Colonic mucosa (tissue), 1 donor: Measurements from ENCODE around the genes JAK1 and LEPR.

DNA sequence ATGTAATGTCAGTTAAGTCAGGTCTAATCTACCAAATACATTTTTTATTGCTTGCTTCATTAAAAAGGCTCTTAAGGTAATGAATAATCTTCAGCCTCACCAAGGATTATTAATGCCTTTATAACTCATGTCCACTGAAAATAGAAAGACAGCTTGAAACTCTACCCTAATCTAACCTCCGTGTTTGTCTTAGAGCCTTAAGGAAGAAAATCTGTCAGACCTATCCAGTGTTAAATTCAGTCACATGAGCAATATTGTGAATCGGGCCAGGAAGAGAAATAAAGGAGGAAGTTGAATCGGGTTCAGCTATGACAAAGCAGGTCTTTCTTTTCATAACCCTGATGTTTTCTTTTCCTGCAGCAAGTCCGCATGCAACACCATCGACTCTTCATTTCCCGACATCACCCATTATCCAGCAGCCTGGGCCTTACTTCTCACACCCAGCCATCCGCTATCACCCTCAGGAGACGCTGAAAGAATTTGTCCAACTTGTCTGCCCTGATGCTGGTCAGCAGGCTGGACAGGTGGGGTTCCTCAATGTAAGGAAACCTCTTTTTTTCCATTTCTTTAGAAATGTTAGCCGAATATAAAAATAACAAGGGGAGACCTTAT lies 321.1 kb downstream of the TM2D1 start:
- PRO-cap: no peak

DNA sequence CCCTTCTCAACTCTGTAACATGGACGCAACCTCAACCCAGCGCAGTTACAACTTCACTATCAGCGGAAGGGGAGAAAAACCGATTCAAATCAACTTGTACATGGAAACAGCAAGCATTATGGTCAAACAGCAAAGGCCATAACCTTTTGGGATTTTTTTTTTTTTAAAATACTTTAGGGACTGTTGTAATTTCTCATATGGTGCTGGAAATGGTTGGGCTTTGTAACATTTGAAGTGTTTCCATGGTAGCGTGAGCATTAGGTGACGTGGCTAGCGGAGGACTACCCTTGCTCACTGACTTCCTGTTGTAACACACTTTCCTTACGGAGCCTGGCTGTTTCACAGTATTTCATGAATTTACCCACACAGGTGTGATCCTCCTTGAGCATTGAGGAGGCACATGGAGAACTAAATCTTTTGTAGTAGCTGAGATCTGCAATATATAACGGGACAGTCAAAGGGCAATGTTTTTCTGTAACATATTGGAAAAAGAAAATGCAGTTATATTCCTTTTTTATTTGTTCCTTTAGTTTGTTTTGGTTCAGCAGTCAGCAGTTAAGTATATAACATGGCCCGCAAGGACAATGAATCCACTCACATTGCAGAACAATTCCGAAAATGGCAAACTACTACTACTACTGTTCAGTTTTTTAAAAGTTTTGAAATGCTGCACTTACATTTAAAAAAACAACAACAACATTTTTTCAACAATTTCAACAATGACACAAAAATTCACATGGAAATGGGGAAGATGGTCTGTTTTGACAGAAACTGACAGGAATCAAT lies 269.4 kb downstream of the TM2D1 start:
- PRO-cap: no peak

- PRO-cap: no peak
Measured at GRCh38 chr1:61743418-61743806, 1.1 kb downstream of the PATJ start.

GRCh38 chr1:62068924-62069441 lies 125.7 kb upstream of the L1TD1 start:
- PRO-cap: no peak

DNA sequence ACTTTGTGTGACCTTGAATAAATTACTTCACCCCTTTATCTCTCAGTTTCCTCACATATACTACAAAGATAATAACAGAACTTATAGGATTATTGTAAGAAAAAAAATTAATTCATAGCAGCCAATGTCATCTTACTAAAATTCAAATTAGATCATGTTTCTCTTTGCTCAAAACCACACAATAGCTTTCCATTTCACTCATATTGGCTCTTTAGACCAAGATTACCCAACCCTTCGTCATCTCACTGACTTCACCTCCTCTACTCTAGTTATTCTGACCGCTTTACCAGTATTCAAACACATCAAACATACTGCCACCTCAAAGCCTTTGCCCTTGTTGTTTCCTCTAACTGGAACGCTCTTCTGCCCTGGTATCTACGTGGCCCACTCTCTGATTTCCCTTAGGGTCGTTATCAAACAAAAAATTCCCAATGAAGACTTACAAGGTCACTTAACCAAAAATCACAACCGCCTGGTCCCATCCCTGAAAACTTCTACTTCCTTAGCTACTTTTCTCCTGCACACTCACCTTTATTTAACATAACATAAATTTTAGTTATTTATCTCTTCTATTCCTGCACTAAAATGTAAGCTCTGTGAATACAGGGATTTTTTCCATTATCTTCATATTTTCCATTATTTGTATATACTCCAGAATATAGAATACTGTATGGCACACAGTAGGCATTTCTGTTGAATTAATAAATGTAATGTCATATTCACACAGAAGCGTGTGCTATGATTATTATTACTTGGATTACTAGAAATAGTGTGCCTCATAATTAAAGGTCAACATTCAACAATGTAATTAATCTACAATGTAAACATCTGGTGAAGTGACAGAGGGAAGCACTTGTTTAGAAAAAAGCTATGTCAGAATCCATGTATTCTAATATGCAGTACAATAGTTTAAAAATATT lies 1.9 kb downstream of the ANGPTL3 start:
- PRO-cap: no peak

DNA sequence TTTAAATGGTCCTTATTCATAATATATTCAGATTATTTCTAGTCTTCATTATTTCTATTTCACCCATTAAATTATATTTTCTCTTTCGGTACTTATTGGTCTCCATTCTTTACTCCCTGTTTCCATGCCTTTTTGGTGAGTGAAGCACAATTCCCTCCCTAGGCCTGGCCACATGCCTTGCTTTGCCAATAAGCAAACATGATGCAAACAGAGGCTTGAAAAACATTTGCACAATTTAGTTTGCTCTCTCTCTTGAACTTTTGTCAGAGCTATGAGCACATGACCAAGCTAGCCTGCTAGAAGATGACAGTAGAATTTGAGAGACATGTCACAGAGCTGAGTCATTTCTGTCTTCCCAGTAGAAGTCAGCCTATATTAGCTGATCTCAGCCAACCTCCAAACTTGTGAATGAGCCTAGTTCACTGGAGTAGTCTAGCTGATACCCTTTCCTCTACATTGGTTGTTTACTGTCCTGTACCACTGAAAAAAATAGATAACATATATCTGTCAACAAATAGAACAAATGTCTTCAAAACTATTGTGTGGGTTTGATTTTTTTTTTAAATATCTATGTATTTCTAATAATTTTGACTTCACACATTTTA lies 24.6 kb downstream of the ANGPTL3 start:
- PRO-cap: no peak

- PRO-cap: no peak
Measured at GRCh38 chr1:63638564-63638924, 45.3 kb downstream of the PGM1 start.

- PRO-cap: no peak
Measured at GRCh38 chr1:63669299-63670017, 76.2 kb downstream of the PGM1 start.

DNA sequence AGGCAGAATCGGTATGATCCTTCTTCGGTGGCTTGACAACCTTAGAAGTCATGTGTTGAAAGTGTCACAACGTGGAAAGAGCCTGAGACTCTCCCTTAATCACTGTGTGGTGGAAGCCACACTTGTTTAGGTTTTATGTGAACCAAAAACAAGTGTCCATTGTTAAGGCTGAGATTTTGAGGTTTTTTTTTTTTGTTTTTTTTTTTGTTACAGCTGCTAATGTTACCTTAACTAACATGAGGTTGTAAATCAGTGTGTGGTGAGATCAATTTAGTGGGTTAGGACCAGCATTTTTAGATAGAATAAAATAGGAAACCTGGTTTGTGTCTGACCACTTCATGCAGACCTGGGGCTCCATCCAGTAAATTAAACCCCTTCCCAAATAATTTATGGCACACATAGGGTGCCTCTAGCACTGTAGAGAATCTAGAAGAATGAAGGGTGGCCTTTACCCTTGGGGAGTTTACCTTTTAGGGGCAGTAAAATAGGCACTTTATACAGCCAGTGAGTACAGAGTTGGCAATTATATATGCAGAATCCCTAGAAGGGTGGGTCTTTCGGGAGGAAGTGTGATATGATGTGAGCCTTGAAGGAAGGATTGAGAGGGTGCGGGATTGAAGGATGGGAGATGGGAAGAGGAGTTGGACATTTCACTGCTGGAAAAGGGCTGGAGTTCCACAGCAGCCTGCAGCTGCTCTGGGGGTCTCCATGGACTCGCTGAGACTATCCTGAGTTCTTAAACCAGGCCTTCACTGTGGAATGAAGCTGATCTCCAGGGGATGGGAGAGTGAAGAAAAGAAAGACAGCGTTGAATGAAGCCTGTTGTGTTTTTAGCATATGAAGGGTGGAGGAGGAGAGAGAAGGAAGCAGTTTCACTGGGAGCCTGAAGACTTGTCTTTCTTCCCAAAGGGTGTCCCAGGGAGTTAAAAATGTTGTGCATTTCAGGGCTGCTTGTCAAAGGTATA lies 8.8 kb downstream of the ROR1 start:
- PRO-cap: no peak

- PRO-cap: no peak
Measured at GRCh38 chr1:64474561-64475263, 4.8 kb downstream of the CACHD1 start.

GRCh38 chr1:64476017-64477067 lies 6.4 kb downstream of the CACHD1 start:
- PRO-cap: no peak

- PRO-cap: no peak
Measured at GRCh38 chr1:64845273-64846076, 100.6 kb downstream of the RAVER2 start.

DNA sequence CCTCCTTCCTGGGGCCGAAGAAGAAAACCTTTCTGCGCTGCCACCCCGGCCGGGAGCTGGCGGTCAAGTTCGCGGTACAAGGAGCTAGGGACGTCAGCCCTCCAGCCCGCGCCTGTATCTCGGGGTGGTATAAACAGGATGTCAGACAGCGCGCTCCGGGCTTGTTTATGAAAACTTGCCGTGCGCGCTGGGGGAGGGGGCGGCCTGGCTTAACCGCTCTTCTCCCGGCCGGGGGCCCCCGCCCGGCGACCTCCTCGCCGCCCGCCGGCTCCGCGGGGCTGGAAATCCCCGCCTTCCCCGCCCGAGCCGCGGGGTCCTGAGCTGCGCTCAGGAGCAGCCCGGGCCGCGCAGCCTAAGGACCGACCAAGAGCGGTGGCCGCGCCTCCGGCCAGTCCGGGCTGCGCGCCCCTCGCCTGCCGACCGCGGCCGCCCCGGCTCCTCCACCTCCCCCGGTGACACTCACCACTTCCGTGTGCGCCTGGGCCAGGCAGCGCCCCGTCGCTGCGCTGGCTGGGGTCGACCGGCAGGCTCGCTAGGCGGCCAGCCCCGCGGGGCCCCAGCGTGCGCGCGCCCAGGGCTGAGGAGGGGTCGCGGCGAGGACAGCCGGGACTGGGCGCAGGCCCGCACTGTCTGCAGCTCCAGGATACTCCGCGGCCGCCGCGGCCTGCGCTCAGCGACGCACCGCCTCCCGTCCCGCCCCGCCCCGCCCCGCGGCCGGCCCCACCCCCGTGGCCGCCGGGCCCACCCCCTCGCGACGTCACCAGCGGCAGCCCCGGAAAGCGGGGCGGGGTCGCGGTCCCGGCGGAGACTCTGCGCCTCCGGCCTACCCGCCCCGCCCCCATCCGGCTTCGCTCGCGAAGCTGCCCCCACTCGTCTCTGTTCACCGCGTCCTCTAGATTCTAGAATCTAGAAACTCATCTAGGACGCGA lies at the start of gene JAK1:
JAK1 (minus strand) TSS at position 680 of the 929 bp plus-strand sequence.
- PRO-cap: bidirectional peak, plus-strand start at position 168 of the sequence, minus-strand start at position 143 of the sequence; bidirectional peak, plus-strand start at position 769 of the sequence, minus-strand start at position 645 of the sequence

DNA sequence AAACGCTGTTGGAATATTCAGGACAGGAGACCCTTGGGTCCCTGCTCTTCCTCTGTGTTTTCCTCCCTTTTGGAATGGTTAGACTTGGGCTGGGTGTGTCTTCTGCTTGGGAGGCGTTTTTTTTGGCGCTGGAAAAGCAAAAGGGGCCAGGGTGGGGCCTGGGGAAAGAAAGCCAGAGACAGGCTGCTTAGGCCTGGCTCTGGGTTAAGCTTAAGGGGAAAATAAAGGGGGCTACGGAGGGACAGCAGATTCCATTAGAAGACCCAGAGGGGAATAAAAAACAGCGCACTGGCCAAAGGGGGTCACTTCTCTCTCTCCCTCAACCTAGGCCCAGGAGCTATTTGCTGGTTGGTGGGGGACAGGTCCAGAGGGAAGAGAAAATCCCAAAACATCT lies 82.4 kb upstream of the AK4 start:
- PRO-cap: no peak

DNA sequence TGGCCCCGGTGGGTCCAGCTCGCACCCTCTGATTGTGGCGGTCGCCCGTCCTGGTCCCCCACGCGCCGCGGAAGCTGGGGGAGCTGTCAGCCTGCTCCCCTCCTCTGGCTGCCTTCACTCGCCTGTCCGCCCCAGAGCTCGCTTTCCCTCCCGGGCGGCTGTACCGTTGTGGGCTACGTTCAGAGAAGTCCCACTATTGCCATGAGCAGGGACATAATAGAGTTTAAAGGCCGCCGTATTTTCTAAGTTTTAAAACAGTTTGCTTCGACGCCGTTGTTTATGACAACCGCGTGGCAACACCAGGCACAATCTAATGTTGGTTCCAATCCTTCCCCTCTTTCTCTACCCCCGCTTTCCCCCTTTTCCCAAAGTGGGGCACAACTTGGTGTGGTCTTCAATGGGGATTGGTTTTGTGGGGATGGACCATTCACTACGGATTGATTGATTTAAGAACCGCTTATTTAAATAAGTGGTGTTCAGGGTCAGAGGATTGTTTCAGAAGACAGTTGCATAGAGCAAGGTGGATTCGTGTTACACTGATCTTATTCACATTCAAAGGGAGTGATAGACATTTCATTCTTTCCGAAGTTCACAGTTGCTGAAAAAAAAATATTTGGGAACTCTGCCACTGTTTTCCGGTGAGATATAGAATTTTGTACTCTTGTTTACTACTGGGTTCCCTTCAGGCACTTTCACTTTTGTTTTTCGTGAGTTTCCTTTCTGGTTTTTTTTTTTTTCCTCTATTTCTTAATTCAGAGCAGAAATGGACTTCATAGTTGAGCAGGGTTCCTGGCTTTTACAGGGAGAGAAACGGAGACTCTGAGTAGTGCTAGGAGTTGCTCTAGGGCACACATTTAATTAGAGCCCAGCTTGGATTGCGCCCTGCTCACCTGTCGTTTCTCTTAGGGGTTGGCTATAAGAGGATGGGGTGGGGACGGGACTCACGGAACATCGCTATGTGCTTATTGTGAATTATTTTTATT lies 79.7 kb upstream of the AK4 start:
- PRO-cap: unidirectional peak, minus-strand start at position 106 of the sequence; unidirectional peak, minus-strand start at position 312 of the sequence; bidirectional peak, plus-strand start at position 773 of the sequence, minus-strand start at position 637 of the sequence; unidirectional peak, minus-strand start at position 904 of the sequence

GRCh38 chr1:65174848-65175651 lies 27.0 kb downstream of the AK4 start:
- PRO-cap: no peak

DNA sequence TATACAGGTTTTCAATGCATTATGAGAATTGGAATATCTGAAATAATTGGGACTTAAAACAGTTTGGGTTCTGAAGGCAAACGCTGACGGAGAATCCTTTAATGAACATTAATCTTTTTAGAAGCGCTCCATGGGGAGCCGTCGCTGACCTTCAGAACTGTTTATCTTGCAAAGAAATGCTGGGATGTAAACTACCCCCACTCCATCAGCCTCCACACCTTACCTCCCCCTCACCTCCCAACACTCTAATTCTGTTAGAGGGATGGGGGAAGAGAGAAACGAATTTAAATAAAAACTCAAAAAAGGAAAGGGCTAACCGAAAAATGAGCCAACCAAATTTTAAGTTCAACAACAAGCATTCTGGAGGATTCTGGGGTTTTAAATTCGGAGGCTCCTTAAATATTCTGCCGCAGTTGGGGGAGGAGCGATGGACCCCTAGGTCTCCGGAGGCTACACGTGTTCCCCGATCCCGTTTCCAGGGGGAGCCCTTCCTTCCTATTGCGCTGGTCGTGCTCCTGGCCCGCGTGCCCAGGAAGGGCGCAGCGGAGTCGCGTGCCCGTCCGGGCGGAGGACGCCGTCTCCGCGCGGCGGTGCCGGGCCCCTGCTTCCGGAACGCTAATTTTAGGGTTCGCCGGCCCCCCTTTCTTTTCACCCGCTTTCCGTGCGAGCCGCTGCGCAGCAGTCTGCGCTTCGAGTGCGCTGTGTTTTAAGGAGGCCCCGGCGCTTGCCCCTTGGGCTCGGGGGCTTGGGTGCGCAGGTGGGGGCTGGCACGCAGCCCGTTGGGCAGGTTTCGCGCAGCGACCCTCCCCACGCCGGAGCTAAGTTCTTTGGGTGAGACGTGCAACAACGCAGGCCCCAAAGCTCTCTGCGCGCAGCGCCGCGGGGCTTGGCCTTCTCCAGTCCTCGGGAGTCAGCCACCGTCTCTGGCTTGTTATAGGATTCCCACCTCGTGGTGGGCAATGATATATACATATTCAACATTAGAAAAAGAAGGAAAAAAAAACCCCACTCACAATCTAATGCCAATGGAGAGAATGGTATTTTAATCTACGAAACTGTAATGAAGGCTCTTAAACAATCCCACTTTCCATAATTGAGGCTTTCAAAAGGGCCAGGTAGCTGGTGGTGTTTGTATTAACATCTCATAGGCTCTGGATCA lies 43.7 kb upstream of the DNAJC6 start:
- PRO-cap: no peak

DNA sequence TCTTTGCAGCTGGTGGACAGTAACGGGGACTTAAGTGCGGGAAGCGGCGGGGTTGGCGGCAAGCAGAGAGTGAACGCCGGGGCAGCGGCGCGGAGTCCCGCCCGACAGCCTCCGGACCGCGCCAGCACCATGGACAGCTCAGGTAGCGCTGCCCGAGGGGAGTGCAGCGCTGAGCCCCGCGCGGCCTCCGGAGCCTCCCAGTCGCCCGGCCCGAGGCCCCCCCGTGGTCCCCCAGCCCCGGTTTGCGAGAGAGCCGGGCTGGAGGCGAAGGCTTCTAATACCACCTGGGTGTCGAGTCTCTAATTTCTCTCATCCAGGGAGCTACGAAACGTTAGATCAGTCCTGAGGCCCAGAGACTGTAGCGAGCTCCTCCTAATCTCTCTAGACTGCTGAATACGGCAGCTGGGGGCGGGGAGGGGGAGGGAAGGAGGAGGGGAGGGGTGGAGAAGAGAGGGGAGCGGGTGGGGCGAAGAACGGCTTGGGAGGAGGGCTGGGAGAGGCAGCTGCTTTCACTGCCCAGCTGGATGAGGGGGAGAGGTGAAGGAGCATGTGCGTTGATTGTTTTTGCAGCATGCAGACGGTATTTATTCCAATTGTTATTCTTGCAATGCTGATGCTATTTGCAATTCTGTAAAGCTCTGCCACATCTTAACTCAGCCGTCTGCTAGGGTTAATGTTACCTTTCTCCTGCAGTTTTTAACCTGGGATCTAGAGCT lies 612 bp downstream of the DNAJC6 start:
- PRO-cap: no peak

DNA sequence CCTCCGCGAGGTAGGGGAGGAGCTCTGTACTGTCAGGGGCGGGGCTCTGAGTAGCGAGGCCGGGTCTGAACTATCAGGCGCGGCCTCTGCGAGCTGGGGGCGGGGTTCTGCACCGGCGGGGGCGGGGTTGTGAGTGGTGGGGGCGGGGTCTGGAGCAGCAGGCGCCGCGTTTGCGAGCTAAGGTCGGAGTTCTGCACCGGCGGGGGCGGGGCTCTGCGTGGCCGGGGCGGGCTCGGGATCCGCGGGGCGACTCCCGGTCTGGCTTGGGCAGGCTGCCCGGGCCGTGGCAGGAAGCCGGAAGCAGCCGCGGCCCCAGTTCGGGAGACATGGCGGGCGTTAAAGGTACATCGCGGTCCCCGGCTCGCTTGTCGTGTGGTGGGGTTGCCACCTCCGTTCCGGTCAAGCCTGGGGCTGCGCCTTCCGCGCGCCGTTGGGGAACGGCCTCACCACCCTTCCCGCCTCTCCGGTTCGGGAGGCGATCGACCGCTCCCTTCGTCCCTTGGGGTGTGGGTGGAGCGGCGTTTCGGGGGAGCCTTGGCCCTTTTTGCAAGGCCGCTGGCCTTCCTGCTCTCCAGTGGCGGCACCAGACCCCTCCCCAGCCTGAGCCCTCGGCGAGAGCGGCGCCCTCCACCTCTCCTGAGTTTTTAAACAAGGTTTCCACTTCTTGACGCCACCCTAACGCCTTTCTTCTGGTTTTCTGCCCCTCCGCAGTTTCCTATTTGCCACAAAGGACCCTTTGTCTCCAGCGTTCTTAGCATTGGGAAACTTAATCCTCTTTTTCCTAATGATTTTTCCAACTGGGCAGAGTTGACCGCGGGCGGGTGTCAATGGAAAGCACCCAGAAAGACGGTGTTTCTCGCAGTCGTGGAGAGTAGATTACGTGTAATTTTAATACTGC lies at the start of gene LEPR:
LEPR (plus strand) TSS at position 270 of the 898 bp plus-strand sequence.
- PRO-cap: bidirectional peak, plus-strand start at position 315 of the sequence, minus-strand start outside the sequence; unidirectional peak, plus-strand start at position 368 of the sequence; unidirectional peak, plus-strand start at position 574 of the sequence

GRCh38 chr1:65484335-65484886 lies 63.9 kb downstream of the LEPR start:
- PRO-cap: no peak